ENCODE measurements around a stretch of chr10.

- PRO-cap, result no peak
These were observed 24.0 kb downstream of the PFKP start for GRCh38 chr10:3091265-3091746.

- PRO-cap, result no peak
These were observed 49.1 kb downstream of the PITRM1 start for GRCh38 chr10:3123432-3123957.

DNA sequence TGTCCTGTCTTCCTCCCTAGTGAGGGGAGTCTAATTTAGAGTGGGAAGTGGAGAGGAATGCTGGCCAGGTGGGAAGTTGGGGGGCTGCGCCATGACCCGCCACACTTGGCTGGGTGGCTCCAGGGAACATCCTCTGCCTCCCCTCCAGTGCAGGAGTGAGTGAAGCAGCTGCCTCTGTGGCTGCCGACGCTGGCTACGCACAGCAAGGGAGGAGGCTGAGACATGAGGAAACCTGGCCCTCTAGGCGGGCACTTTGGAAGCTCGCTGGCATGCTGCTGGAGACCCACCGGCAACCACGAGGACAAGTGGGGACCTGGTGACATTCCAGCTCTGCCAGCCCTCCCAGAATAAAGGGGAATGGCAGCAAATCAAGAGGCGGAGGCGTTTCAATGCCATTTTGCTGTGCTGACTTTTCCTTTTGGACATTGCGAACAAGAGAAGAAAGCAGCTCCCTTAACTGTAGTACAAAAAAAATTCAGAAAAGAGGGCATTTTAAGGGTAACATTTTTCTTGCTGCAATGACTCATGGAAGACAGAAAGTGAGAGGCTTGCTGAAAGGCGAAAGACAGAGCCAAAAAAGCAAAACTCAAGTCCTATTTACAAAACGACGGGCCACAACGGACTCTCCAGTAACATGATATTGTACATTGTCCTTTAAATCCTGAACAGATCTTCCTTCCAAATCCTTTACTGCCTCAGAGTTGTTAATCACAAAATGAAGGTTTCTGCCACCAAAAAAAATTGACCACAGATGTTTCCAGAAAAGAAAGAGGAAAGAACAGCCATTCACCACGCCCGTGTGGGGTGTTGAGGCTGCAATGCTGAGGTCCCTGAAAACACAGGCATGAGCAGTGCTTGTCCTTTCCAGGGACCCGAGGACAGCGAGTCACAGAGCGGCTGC lies 121.3 kb upstream of the PITRM1 start:
- PRO-cap, result no peak

- PRO-cap, result no peak
These were observed 298.9 kb upstream of the PITRM1 start for GRCh38 chr10:3471489-3471917.

DNA sequence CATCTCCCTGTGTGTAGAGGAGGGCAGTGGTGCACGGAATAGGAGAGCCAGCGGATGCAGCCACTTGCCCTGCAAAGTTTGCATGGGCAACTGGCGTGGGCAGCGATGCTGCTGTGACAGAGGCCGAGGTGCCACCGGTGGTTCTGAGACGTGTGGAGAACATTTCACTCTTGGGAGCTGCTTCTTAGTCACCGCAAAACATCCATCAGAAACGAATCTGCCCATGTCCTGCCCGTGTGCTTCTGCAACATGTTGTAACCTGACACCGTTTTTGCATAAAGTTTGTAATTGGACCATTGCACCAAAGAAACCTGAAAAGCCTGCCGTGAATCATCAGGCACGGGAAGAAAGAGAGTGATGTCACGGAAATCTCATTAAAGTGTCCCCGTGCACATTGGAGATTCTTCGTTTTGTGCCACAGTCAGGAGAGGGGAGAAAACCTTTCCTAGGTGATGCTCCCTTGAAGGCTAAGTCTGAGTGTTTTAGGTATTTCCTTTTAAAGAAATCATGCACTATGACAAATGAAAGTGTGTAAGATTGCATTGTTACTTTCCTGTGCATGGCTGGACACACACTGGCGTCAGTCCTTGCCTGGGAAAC lies 302.7 kb downstream of the KLF6 start:
- PRO-cap, result bidirectional peak, plus-strand start at position 420 of the sequence, minus-strand start at position 145 of the sequence

- PRO-cap, result no peak
These were observed 300.8 kb downstream of the KLF6 start for GRCh38 chr10:3484222-3484560.

DNA sequence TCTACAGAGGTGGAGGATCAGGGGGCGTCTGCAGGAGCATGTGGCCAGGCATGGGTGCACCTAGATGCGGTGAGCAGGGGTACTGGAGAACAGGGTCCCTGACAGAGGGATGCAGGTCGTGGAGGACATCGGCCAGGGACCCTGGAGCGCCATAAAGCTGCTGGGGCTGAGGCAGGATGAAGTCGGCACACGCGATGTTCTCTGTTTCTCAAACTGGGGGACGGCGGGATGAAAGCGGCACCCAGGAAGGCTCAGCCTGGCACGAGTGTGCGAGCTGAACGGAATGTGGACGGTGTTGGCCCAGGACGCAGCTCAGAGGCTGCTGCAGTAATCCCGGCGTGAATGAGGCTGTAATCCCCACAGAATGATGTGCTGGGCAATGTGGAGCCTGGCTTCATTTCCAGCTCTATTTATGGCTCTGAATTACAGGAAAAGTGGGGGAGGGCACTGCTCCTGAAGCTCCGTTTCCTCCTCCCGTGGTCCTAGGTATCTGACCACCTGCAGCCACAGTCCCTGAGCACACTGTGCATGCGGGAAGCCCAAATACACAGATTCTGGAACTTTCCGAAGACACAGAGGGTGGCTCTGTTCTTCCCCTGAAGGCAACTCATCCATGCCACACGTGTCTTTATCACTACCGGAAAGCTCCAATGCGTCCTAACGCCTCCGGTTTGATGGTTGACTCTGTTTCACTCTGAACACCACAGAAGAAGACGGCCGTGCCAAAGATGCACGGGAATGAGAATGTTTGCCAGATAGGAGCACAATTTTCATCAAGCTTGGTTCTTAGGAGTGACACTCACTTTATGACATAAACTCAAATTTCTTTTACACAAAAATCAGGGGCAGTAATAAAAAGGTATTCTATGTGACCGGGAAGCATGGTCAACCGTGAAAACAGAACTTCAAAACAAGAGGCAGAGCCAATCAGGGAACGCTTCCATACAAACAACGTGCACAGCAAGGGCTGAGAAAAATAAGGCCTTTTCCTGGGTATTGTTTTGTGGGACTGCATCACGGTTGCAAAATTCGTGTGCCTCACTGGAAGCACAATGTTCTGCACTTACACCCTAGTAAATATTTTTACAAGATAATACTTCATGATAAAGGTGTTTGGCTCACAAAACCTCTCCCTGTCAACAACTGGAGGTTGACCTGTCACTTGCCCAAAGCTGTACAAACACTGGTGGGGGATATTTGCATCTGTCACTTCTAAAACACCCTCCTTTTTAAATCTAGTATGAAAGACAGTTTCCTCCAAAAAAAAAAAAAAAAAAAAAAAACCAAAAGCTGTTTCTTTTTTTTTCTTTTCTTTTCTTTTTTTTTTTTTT lies 37.4 kb downstream of the KLF6 start:
- PRO-cap, result no peak

DNA sequence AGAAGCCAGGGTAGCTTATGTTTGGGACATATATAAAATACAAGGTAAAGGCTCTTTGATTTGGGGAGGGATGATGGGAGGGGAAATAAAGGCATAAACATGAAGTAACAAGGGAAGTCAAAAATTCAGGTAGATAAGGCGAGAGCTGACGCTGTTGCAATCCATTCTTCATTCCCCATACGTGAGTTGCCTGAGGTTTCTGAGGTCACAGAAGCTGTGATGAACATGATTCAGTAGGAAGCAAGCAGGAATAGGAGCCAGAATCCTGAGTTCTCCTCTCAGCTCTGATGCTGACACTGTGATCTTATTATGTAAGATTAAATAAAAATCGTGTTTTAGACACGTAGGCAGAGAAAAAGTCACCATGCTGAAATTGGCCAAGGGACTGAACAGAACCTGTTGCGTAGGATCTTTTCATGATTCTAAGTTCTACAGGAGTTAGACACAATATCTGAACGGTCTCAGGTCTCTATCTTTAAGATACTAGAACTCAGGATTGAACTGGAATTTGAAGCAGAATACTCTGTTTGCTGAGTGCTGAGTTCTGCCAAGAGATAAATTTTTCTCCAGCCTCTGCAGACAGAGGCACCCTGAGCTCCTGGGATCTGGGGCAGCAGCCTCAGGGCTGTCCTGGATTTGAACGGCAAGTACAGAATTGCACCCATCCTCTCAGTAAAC lies 21.0 kb downstream of the KLF6 start:
- PRO-cap, result no peak

DNA sequence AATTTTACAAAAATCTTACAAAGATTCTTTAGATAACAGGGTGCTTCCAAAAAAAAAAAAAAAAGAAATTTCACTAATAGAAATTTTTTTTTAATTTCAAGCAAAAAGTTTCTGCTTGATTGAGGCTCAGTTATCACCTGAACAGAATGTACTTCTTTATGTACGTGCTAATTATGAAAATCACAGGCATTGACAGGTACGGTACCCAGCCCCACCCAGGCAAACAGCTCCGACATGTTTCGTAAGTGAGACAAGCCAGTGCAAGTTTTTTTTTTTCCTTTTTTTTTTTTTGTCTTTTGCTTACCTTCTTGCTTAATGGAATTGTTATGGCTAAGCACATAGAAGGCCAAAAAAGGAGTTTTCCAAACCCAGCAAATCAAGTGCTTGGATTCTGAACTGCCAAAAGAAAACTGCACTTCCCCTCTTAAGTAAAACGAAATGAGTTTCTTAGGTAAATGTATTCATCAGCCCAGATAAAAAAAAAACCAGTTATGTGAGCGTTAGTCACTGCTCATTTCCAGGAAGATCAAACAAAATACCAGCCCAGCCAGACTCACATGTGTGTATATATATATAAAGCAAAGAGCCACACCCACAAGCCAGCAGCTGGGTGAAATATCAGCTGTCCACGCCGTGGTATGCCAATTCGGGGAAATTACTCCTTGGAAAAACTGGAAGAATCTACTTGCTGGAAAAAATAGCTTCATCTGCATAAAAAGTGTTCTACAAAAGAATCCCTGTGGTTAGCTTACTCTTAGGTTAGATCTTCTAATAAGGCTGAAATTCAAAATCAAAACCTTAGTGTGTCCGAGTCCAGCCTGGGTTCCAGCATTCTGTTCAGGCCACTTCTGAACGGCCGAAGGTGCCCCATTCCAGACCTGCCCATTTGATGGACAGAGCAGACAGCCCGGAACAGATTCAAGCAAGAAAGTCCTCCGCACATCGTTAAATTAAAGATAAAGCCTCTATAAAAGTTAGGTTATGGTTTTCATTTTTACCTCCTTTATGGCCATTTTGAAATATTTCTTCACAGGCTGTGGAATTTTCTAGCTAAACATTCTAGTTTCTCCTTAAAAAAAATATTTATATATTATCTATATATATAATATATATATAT lies 8.0 kb downstream of the KLF6 start:
- PRO-cap, result bidirectional peak, plus-strand start at position 639 of the sequence, minus-strand start at position 435 of the sequence

GRCh38 chr10:3783332-3783681 lies 1.7 kb downstream of the KLF6 start:
- PRO-cap, result unidirectional peak, plus-strand start at chr10:3783440; unidirectional peak, plus-strand start at chr10:3783501; unidirectional peak, plus-strand start at chr10:3783526

DNA sequence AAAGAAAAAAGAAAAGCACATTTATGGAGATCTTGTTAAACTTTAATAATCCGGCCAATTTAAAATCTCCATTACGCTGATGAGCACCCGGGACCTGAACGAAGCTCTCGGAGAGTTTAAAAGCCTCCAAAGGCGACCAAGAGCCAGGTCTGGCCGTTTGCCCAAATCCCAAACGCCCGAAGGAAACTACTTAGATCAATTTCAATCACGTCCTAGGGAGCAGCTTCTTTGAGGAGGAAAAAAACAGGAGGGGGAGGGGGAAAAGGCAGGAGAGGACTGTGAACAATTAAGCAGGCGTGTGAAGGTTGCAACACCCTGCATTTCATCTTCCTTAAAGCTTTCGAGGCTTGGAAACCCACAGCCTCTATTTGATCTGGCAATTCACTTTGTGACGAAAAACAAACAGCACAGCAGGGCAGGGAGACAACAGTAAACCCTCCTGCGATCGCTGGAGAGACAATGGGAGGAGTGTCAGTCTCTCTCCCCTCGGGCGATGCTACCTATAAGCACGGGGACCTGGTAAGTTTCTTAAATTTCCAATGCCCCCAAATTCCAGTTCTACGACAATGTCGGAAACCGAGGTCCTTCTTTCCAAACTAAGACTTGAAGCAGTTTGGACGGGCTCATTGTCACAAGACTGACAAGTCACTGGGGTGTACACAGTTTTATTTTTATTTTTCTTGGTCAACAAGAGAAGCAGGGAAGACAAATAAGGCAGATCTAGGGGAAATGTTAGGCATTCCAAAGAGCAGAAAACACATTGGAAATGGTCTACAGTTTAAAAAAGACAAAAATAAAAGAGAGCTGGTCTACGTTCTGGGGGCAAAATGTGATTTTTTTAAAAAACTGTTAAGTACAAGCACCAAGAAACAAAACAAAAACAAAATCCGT lies 1.1 kb downstream of the KLF6 start:
- PRO-cap, result unidirectional peak, plus-strand start at position 289 of the sequence; unidirectional peak, plus-strand start at position 334 of the sequence; bidirectional peak, plus-strand start at position 599 of the sequence, minus-strand start at position 598 of the sequence

DNA sequence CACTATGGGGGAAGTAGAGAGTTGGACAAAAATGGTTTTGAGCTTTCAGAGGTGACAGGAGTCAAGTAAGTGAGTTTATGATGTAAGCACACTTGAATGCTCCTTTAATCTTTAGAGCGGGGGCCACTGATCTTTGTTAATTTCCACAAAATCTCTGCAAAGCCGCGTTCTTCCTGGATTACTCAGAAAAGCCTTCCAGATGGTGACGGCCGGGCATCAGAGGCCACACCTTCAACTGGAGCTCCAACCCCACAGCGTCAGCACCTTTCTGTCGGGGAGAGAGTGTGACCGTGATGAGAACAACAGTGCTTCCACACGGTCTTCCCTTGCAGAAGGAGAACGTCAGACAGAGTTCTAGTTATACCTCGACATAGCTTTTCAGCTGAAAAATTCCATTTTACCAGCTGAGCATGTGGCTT lies 35.3 kb upstream of the KLF6 start:
- PRO-cap, result no peak

GRCh38 chr10:3851267-3852013 lies 66.4 kb upstream of the KLF6 start:
- PRO-cap, result unidirectional peak, minus-strand start at chr10:3851386

GRCh38 chr10:3868256-3868631 lies 83.2 kb upstream of the KLF6 start:
- PRO-cap, result no peak

GRCh38 chr10:3898806-3899185 lies 113.8 kb upstream of the KLF6 start:
- PRO-cap, result no peak

GRCh38 chr10:3907438-3907994 lies 122.5 kb upstream of the KLF6 start:
- PRO-cap, result no peak

DNA sequence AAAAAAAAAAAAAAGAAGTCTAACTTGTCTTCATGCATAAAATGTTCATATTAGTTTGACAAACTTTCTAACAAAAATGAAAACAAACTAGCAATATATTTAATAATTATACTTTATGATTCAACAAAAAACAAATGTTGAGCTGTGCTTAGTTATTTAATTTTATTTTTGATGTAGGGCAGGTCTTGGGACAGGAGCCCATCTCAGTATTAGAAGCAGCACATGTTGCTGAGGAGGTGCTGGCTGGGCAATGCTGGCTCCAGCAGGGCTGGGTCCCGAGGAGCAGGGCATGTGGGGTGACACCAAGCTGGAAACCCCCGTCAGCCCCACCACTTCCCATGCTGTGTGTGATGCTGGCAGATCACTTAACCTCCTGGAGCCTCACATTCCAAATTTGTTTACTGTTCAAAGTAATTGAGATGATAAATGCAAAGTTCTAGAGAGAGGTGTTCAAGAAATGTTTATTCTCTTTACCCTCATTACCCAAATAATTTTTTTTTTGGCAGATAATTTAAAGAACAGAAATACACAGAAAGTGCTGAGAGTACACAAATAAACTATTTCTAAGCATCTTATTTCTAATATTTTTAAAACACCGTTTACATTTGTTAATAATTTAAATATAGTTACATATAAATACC lies 335.5 kb upstream of the KLF6 start:
- PRO-cap, result no peak

- PRO-cap, result no peak
These were observed 509.9 kb upstream of the AKR1E2 start for GRCh38 chr10:4316216-4316454.

DNA sequence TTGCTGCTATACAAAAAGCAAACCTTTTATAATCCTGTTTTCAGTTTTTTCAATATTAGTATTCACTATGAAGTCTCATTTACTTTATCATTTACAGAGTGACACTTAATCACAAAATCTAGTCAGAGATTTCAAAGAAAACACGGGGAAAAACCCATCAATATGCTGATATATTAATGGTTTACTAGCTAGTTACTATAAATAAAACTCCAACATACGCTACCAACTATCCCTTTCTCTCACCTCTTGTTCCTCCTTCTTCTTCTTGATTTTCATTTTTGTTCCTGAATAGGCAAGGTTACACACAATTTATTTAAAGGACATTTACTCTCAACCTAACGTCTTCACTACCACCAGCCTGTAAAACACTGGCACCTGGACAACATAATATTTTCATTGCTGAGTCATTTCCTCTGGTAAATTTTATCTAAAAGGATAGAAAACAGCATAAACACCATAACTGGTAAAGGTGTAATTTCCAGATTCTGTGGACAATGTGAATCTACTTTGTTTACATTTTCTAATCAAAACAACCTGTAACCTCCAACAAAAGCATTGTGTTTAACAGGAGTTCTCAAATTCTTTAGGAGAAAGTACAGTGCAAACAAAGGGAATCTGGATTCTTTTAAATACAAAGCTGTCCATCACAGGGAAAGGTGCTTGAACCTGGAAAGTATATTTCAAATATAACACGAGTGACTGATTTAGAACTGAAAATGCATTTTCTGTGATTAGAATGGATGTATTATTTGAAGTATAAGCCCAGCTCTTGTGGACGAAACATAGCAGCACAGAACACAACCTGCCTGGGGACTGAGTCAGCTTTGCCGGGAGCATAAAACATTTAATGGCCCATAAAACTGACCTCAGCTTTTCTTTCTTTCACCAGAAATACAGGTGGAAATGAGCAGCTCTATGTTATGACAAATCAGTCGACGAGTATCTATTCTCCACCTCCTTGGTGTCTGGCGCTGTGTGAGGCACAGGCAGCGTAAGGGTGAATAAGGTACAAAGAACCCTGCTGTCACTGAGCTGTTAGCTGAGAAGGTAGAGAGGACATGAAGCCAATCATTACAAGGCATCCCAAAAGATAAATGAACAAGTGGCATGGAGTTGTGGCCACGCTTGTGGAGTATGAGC lies 471.9 kb upstream of the AKR1E2 start:
- PRO-cap, result no peak

DNA sequence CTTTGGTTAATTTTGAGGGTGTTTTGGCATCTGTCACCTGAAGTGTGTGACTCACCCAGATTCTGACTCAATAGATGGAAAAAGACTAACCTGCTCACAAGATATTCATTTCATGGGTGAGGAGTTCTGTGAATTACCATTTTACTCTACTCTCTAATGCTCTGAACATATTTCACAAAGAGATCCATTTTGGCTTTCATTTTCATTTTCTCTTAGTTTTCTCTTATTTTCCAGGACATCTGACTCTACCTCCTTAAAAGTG lies 174.3 kb upstream of the AKR1E2 start:
- PRO-cap, result no peak